ENCODE measurements around the genes C1orf50 and SLC2A1.

- PRO-cap: no peak
Observed at GRCh38 chr1:41919494-41920395, 1.0 kb upstream of the HIVEP3 start.

DNA sequence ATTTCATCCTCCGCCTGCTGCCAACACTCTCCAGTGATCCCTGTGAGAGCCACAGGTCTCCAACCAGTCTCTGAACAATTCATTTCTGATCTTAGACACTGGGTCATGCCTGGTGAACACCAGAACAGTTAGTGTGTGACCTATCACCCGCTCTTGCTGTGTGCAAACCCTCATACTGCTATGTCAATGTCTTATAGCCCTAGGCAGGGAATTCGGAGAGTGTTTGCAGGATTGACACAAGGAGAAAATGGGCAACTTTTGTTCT is 23.2 kb upstream of the GUCA2B start:
- PRO-cap: unidirectional peak, minus-strand start at position 76 of the sequence

- PRO-cap: no peak
Observed at GRCh38 chr1:42484484-42484683, 21.3 kb downstream of the CCDC30 start.

- PRO-cap: no peak
Observed at GRCh38 chr1:42513057-42513539, 50.0 kb downstream of the CCDC30 start.

DNA sequence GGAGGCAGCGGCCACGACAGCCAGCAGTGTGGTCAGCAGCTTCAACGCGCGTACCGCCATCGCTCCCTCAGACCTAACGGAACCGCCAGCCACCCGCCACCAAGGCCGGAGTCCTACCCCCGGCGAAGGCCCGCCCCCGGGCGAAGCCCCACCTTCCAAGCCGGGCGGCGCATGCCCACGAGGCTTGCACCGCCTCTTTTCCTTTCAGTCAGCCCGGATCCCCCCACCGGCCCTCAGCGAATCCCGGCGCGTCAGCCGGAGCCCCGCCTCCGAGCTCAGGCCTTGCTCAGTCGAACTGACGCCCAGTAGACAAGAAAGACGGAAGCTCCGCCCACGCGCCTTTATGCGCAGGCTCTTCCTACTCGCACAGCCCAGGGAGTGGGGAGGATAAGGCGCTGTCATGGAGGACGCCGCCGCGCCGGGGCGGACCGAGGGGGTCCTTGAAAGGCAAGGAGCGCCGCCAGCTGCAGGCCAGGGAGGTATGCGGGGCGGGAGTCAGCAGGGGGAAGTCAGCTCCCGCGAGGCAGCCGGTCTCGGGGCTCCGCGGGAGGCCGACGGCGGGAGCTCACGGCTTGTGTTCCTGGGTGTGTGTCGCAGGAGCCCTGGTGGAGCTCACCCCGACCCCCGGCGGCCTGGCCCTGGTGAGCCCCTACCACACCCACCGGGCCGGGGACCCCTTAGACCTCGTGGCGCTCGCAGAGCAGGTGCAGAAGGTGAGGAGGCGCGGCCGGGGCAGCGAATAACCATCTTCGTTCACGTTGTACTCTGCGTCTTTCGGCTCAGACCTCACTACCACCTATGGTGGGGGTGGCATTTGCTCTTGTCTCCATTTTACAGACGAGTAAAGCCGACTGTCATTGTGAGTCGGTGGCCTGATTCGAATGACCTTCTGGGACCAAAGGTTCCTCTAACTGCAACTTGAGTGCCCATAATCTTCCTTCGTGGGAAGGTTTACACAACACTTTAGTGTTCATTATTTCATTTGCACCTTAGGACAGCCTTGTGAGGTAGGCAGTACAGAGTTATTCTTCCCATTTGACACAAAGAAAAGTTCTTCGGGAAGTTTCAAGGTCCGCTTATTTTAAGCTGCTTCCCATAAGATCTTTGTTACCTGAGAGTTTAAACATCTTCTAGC is at the start of gene C1orf50:
C1orf50 (plus strand) TSS at position 338 of the 1,135 bp plus-strand sequence.
- PRO-cap: bidirectional peak, plus-strand start at position 377 of the sequence, minus-strand start at position 75 of the sequence

DNA sequence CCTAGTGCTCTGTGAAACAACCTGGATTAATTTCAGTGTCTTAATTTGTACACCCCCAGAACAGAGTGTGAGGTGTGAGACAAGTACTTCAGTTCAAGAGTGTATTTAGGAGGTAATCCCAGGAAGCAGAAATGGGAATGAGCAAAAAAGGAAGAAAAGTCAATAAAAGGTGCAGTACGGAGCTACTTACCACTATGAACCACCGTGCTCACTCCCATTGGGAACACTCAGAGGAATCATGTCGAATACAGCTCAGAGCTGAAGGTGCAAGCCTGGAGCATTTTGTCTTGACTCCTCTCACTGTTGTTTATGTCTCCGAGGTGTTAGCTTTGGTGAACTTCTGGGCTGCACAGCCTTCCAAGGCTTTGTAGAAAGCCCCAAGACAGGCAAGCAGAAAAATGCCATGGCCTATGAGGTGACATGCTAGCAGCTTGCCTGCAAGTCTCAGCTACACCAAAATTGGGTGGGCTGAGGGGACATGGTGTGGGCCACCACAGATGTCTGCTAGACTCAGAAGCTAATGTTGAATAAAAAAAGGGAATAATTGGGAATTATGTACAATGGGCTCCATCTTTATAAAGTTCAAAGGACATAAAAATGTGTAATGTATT is 7.4 kb upstream of the SVBP start:
- PRO-cap: no peak

GRCh38 chr1:42929424-42930326 is 29.0 kb downstream of the SLC2A1 start:
- PRO-cap: no peak

- PRO-cap: no peak
Observed at GRCh38 chr1:42938726-42939774, 19.6 kb downstream of the SLC2A1 start.

DNA sequence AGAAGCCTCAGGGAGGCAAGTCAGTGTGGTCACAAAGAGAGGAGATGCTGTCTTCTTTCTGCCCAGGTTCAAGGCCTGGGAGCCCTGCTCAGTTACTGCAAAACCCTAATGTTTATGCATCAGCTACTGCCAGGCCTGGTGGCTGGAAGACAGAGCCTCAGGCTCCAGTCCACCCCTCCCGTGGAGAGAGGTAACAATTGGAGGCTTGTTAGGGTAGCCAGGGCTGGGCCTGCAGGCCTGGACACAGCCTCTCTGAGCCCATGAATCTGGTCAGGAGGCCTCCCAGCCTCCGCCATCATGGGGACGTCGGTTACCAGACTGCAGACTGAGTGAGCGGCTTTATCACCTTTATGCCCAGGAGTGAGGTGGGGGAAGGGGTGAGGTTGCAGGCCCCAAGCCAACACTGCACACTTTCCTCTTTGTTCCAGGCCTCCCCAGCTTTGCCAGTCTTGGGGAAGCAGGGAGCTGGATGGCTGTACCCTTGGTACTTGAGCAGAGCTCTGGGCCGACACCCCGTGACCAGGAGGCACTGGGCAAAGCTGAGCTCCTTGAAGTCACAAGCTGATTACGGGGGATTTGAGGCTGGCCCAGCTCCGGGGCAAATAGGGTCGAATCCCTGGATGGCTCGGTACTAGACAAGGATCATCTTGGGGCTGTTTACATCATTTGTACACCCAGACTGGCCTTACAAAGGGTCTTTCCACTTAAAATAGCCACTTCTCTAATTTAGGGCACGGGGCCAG is 5.3 kb downstream of the SLC2A1 start:
- PRO-cap: no peak

DNA sequence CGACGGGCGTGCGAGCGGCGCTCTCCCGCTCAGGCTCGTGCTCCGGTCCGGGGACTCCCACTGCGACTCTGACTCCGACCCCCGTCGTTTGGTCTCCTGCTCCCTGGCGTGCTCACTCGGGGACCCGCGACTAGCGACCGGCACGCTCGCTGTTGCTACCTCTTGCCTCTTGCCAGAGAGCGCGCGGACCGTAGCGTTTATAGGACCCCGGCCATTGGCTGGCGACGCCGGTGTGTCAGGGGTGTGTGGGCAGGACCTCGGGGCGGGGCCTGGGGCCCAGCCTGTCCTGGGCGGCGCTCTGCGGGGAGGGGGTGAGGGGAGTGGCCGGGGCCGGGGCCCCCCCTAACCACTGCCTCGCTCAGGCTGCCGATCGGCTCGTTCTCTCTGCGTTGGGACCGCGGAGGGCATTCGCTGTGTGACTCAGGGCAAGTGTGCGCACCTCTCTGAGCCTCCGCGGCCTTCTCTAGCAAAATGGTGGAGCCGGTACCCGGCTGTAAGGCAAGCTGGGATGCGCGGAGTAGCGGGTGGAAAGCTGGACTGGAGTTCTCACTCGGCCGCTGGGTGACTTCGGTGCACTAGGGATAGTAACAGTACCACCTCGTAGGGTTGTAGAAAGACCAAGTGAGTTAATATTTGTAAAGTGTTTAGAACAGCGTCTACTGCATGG is at the start of gene SLC2A1:
SLC2A1 (minus strand) TSS at position 171 of the 667 bp plus-strand sequence.
- PRO-cap: bidirectional peak, plus-strand start at position 407 of the sequence, minus-strand start at position 171 of the sequence; bidirectional peak, plus-strand start at position 549 of the sequence, minus-strand start at position 445 of the sequence

DNA sequence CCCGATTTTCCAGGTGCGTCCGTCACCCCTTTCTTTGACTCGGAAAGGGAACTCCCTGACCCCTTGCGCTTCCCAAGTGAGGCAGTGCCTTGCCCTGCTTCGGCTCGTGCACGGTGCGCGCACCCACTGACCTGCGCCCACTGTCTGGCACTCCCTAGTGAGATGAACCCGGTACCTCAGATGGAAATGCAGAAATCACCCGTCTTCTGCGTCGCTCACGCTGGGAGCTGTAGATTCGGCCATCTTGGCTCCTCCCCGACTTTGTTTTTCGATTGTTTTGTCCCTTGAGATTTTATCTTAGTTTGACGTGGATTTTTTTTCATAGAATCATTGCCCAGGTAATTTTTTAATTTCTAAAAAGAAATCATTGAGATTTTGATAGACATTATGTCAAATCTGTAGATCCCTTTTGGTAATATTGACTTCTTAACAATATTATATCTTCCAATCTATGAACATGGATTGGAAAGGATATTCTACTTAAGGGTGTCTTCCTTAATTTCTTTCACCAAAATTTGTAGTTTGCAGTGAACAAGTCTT is 27.4 kb upstream of the CFAP144 start:
- PRO-cap: bidirectional peak, plus-strand start at position 232 of the sequence, minus-strand start at position 269 of the sequence; unidirectional peak, minus-strand start at position 269 of the sequence

GRCh38 chr1:43303116-43303783 is 2.5 kb downstream of the TIE1 start:
- PRO-cap: no peak

GRCh38 chr1:43330082-43330566 is 7.5 kb upstream of the MPL start:
- PRO-cap: bidirectional peak, plus-strand start at chr1:43330463, minus-strand start at chr1:43330345

GRCh38 chr1:43348353-43348868 is 10.4 kb upstream of the CDC20 start:
- PRO-cap: bidirectional peak, plus-strand start at chr1:43348800, minus-strand start at chr1:43348562

- PRO-cap: unidirectional peak, minus-strand start at chr1:43366349
Observed at GRCh38 chr1:43365898-43366729, 1.7 kb downstream of the ELOVL1 start.

GRCh38 chr1:43452557-43453720 is 792 bp downstream of the HYI start:
- PRO-cap: no peak

DNA sequence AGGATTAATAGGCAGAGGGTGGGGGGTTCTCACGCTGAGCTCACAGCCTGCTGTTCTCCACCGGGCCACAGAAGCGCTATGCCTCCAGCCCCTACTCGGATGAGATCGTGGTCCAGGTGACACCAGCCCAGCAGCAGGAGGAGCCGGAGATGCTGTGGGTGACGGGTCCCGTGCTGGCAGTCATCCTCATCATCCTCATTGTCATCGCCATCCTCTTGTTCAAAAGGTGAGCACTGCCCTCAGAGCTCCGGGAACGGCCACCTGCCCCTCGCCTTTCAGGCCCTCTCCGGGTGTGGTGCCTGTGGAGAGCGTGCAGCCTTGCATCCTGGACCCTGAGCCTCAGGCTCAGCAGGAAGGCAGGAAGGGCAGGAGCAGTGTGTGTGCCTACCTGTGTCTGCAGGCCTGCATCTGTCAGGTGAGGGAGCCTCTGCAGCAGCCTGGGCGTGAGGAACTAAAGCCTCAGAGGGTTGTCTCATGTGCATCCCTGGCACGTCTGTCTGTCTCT is 43.2 kb upstream of the KDM4A start:
- PRO-cap: no peak

DNA sequence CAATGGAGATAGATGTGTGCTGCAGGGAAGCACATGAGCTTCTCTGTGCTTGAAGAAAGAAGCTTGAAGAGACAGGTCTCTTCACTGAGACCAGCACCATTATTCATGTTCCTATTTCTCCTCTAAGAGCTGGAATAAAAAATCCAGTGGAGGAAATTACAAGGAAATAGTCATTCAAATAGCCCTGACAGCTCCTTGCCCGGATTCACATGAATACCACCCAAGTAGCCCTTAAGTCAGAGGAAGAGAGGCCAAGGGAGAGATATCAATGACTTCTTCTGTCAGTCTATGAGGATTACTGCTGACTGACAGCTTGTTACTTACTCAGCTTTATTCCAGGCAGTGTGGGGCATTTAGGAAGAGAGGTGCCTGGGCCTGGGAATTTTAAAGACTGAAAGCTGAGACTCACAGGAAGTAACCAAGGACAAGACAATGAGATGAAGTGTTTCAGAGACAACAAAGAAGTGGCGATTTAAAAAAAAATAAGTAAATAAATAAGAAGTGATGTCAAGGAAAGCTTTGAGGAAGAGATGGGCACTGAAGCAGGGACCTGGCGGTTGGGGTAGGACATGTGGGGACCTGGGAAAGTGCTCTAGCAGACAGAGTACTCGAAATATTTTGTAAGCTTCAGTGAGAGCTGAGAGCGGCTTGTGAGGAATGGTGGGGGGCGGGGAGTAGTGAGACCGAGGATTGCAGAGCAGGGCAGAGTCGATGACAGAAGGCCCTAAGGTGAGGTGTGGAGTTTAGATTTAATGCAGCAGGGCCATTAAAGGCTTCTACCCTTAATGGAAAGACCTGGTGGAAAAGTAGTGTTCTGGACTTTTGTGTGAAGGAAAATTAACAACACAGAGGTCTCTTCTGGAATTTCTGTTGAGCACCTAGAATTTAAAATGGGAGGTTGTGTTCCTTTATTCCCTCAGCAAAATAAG is 58.9 kb downstream of the ST3GAL3 start:
- PRO-cap: bidirectional peak, plus-strand start at position 381 of the sequence, minus-strand start at position 357 of the sequence; bidirectional peak, plus-strand start at position 677 of the sequence, minus-strand start at position 652 of the sequence

DNA sequence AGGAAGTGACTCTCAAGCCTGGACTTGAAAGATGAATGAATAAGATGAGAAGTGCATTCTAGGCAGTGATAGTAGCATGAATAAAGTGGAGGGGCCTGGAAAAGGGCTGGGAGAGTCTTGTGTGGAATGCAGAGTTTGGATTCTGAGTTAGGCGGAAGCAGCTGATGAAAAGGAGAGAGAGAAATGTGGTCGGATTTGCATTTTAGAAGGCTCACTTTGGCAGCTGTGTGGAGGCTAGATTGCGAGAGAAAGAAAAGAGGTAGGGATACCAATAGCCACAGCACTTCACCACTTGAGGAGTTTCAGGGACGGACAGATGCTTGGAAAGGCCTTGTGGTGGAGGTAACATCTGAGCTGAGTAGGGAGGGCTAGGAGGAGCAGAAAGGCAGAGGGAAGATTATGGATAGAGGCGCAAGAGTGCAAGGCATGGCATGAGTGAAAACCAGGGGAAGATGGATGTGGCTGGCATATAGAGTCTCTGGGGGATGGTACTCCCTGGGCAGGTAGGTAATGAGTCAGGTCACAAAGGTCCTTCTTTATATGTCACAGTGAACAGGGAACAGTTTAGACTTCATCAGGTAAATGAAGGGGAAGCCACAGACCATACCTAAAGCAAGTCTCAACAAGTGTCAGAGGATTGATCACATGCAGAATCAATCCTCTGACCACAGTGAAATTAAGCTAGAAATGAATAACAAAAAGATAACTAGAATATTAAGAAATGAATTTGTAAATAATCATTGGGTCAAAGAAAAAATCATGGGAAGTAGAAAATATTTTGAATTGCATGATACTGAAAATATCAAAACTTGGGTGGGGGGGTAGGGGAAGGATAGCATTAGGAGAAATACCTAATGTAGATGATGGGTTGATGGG is 59.8 kb downstream of the ST3GAL3 start:
- PRO-cap: bidirectional peak, plus-strand start at position 280 of the sequence, minus-strand start at position 144 of the sequence

DNA sequence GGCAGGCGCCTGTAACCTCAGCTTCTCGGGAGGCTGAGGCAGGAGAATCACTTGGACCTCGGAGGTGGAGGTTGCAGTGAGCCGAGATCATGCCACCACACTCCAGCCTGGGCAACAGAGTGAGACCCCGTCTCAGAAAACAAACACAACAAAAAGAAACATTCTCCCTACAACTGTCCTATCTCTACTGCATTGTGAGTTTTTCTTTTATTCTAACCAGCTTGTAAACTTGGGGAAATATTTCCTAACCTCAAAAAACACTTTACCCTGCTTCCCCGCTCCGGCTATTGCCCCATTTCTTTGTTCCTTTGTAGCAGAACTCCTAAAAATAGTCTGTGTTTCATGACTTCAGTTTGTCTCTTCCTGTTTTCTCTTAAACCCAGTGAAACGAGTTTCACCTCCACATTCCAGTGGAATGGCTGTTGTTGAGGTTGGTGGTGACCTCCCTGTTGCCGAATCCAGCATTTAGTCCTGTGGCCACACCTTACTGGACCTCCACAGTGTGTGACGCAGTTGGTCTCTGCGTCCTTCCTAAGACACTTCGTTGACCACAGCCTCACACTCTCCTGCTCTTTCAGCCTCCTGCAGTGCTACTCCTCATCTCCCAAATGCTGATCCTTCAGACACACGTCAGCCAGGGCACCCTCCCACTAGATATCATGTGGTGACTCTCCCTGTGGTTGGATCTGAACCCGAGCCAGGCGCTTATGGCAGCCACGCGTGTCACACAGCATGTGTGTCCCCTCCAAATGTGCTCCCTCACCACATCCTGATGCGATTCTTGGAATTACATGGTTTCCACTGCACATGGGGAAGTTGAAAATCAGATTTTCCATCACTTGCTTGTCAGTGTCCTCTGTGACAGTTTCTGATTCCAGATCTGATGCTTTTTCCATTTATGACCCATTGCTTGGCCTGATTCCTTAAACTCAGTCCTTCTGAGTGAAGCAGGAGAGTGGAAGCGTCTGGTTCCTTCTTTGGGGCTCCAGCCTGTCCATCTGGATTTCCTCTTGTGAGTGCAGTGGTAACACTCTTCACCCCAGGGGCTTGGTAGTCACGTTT is 99.2 kb upstream of the ARTN start:
- PRO-cap: bidirectional peak, plus-strand start outside the sequence, minus-strand start at position 1,000 of the sequence

All from H9 (cell line).